Measurements from ENCODE around the genes GRIA4, NPAT, C11orf87, ZC3H12C, ARHGAP20 and POU2AF2.

- RAMPAGE, long total RNA: start-site peak on the plus strand at chr11:105610672-105610734, 351 and 30 reads in 2 replicates
- RRBS: 3% methylated on average over 8 of the region's 58 CpGs
These were observed at the start of gene GRIA4 for GRCh38 chr11:105609805-105610885. TSS of gene GRIA4 (plus strand) at chr11:105610073.

GRCh38 chr11:105610886-105611344 is 1.0 kb downstream of the GRIA4 start:
- RAMPAGE, long total RNA: no peak
- RRBS: no CpG with 5 or more reads among the region's 14 CpGs

DNA sequence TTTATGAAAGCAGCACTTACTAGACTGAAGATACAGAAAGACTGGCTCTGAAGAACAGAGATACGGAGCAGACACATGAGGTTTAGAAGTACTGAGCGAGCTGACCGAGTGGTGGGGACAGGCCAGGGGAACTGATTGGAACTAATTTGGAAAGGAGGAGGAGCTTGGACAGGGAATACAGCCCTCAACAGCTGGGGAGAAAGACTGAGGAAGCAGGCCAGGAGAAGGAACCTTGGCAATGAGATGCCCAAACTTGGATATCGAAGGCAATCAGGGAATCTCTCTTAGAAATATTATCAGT is 284.7 kb downstream of the GUCY1A2 start:
- RAMPAGE, long total RNA: no peak
- RRBS: no CpG with 5 or more reads among the region's 4 CpGs

- RAMPAGE, long total RNA: no peak
- RRBS: no CpG with 5 or more reads among the region's 5 CpGs
These were observed 2.0 kb downstream of the CWF19L2 start for GRCh38 chr11:107455573-107456024.

GRCh38 chr11:107719480-107720065 is 7.7 kb upstream of the SLN start:
- RAMPAGE, long total RNA: no peak
- RRBS: no CpG with 5 or more reads among the region's 7 CpGs

GRCh38 chr11:107929709-107930344 is 1.6 kb downstream of the RAB39A start:
- RAMPAGE, long total RNA: no peak
- RRBS: no CpG with 5 or more reads among the region's 11 CpGs

- RAMPAGE, long total RNA: no peak
These were observed 1.9 kb downstream of the ACAT1 start for GRCh38 chr11:108123249-108123657.

DNA sequence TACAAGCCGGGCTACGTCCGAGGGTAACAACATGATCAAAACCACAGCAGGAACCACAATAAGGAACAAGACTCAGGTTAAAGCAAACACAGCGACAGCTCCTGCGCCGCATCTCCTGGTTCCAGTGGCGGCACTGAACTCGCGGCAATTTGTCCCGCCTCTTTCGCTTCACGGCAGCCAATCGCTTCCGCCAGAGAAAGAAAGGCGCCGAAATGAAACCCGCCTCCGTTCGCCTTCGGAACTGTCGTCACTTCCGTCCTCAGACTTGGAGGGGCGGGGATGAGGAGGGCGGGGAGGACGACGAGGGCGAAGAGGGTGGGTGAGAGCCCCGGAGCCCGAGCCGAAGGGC is at the start of gene NPAT:
TSS of gene NPAT (minus strand) at position 135 of the 349 bp plus-strand sequence.
- RAMPAGE, long total RNA: start-site peak on the minus strand centred at position 107 of the sequence, 22 bp wide, 76 and 41 reads in 2 replicates
- RRBS: no CpG with 5 or more reads among the region's 30 CpGs

DNA sequence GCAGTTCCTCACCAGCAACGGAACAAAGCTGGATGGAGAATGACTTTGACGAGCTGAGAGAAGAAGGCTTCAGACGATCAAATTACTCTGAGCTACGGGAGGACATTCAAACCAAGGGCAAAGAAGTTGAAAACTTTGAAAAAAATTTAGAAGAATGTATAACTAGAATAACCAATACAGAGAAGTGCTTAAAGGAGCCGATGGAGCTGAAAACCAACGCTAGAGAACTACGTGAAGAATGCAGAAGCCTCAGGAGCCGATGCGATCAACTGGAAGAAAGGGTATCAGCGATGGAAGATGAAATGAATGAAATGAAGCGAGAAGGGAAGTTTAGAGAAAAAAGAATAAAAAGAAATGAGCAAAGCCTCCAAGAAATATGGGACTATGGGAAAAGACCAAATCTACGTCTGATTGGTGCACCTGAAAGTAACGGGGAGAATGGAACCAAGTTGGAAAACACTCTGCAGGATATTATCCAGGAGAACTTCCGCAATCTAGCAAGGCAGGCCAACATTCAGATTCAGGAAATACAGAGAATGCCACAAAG is 38.8 kb downstream of the ATM start:
- RAMPAGE, long total RNA: no peak
- RRBS: no CpG with 5 or more reads among the region's 14 CpGs

- RAMPAGE, long total RNA: no peak
- RRBS: no CpG with 5 or more reads among the region's 7 CpGs
These were observed 1.5 kb downstream of the POGLUT3 start for GRCh38 chr11:108496645-108497119.

DNA sequence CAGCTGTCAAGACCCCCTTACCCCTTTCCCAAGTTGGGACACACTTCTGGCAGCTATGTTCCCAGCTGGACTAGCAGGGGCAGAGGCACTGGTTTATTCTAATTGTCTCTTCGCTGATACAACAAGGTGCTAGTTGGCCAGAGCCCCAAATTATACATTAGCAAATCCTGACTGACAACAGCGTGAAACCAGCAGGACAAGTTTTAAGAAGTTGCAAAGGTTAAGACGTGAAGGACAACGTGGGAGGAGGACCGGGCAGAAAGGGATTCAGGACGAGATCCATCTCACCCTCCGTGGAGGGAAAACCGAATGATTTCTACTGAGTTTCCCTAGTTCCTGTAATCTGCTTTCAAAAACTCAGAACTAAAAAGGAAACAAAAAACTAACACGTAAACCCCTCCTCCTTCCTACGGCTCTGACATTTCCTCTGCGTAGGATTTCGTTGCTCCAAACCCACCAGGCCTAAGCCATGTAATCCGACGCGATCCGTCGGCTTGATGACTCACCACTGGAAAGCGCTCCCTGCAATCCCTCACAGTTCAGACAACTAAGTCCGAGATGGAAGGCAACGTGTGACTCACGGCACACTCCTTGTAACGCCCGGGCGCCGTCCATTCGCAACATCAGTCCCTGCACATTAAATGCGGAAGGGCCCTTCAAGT is 758 bp downstream of the POGLUT3 start:
- RAMPAGE, long total RNA: no peak
- RRBS: no CpG with 5 or more reads among the region's 27 CpGs

- RAMPAGE, long total RNA: no peak
- RRBS: no CpG with 5 or more reads among the region's 11 CpGs
These were observed 141.6 kb downstream of the DDX10 start for GRCh38 chr11:108806186-108807124.

DNA sequence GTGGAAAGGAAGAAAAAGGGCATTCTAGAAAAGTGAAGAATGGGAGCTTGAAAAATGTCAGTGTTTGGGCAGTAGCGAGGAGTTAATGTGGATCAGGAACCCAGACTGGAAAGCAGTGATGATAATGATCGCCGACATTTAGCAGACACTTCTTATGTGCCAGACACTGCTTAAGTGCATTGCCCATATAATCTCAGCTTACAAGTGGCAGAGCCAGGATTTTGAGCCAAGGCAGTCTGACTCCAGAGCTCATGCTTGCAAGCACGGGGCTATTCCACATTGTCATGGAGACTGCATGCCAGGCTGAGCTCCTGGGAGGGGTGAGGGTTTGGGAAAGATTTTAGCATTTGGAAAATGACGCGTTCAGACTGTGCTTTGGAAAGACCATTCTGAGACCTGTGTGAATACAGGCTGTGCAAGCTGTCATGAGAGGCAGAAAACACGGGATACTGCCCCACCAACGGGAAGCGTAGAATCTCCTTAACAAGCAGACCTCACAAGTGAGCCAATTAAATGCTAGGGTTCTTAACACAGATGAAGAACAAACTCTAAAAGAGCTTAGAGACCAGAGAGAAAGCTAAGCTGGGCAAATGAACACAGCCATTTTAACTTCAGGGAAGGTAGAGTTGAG is 302.8 kb downstream of the DDX10 start:
- RAMPAGE, long total RNA: no peak
- RRBS: no CpG with 5 or more reads among the region's 9 CpGs

GRCh38 chr11:109422033-109422587 is at the start of gene C11orf87:
TSS of gene C11orf87 (plus strand) at chr11:109422190.
- RAMPAGE, long total RNA: no peak
- RRBS: 0% methylated on average over 5 of the region's 43 CpGs

GRCh38 chr11:110092442-110093462 is at the start of gene ZC3H12C:
TSS of gene ZC3H12C (plus strand) at chr11:110093392.
- RAMPAGE, long total RNA: no peak
- RRBS: under 1% methylated on average over 28 of the region's 116 CpGs

GRCh38 chr11:110094089-110094411 is 858 bp downstream of the ZC3H12C start:
- RAMPAGE, long total RNA: no peak
- RRBS: no CpG with 5 or more reads among the region's 7 CpGs

DNA sequence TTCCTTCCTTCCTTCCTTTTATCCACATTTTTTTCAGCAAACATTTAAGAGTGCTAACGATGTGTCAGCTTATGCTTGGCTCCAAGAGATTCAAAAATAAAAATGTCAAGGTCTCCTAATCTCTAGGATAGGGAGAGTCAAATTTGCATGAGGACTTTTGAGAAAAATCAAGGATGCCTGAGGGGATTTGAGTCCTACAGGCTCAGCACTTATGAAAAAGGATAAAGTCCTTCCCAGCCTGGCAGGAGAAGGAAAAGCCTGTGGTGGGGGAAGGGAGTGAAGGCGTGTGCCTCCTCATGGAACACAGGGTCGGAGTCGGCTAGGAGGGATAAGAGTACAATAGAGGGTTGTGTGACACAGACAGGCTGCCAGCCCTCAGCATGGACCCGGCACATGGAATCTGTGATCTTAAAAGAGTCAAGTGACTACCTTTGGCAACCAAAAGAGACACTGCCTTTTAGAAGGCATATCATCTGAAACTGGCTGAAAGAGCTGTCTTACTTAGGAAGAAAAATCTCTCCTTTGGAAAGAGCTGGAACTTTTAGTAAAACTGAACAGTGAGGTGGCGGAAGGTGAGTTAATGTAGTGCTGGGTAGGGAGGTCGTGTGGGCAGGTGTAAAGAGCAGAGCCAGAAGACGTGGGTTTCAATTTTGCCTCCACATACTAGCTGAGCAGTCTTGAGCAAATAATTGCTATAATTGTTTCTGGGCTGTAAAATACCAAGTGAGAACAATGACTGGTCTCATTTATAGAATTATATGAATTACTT is 58.7 kb upstream of the RDX start:
- RAMPAGE, long total RNA: no peak
- RRBS: no CpG with 5 or more reads among the region's 8 CpGs

DNA sequence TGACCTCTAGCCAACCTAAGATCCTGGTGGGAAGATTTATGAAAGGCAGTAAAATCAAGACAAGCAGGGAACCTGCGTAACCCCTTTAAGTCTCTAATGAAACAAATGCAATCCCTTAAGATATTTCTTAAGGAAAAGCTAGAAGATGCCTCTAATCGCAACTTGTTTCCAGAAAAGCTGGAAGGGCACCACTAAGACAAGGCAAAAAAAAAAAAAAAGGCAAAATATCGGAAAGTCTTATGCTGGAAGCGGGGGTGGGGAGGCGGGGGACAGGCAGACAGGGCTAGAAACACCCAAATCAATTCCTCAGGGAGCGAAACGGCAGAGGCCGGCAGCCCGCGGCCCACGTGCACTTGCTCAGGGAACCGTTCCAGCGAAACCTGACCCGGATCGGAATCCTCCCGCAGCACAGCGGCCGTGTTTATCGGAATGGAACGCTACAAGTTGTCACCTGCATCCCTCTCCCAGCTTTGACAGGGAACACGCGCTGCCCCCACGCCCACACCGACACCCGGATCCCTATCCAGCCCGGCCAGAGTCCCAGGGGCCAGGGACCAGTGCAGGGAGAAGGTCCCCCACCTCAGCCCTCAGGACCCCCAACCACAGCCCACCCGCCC is 1.3 kb downstream of the ARHGAP20 start:
- RAMPAGE, long total RNA: no peak
- RRBS: 1% methylated on average over 7 of the region's 27 CpGs

- RAMPAGE, long total RNA: no peak
- RRBS: 2% methylated on average over 11 of the region's 152 CpGs
These were observed at the start of gene ARHGAP20 for GRCh38 chr11:110711563-110712913. TSS of gene ARHGAP20 (minus strand) at chr11:110712437.

GRCh38 chr11:111245654-111245998 is at the start of gene POU2AF2:
TSS of gene POU2AF2 (plus strand) at chr11:111245725.
- RAMPAGE, long total RNA: no peak
- RRBS: no CpG with 5 or more reads among the region's 1 CpG

All from epithelial cell of alveolus of lung (primary cell).